ENCODE data around the gene GRB10.

DNA sequence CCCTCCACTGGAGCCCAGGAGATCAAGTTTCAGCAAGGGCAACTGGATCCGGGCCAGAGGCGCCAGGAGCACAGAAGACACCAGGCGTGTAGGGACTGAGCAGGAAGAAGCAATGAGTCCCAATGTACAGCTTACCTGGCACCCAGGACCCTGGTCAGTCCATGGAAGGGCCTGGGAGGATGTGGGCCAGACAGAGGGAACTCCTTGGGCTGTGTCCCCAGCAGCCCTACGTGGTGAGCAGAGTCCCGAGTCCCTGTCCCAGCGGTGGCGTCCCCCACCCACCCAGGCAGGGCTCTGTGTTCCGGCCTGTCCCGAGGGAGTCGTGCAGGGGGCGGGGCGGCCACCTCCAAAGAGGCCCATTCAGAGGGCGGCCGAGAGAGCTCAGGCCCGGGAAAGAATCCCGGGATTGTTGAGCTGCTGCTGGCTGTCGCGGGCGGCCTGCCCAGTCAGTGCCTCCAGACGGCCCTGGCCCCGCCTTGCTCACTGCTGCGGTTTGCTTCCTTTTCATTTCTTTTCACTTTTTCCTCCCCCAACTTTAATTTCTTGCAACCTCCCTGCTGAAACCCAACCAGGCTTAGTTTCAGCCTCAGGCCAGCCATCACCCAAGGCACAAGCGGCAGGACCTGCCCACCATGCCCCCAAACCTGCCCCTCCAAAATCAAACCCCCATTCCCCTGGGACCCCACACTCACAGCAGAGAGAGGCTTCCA is 253.9 kb downstream of the TNS3 start:
- PRO-cap = no peak

GRCh38 chr7:47400252-47400542 is 181.7 kb downstream of the TNS3 start:
- PRO-cap = no peak

DNA sequence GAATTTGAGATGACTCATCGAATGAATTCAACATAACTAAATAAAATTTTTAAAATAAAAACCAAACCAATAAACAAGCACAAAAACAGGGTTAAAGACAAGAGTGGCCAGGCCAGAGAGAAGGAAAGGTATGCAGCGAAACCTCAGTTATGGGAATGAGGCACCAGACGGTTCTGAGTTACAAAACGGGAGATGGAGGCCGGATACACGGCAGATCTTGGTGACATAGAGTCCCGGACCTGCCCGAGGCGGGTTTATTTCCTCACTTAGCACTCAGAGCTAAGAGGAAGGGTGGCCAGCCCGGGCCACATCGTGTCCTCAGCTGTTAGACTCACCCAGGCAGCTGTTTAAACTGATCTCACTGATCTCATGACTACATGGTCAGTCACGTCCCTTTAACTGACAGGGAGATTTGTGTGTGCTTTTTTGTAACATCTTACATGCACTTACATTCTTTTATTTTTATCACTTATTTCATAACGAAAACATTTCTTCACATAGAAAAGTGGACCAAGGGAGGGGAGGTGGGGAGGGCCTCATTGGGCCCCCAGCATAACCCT is 128.3 kb downstream of the TNS3 start:
- PRO-cap = no peak

DNA sequence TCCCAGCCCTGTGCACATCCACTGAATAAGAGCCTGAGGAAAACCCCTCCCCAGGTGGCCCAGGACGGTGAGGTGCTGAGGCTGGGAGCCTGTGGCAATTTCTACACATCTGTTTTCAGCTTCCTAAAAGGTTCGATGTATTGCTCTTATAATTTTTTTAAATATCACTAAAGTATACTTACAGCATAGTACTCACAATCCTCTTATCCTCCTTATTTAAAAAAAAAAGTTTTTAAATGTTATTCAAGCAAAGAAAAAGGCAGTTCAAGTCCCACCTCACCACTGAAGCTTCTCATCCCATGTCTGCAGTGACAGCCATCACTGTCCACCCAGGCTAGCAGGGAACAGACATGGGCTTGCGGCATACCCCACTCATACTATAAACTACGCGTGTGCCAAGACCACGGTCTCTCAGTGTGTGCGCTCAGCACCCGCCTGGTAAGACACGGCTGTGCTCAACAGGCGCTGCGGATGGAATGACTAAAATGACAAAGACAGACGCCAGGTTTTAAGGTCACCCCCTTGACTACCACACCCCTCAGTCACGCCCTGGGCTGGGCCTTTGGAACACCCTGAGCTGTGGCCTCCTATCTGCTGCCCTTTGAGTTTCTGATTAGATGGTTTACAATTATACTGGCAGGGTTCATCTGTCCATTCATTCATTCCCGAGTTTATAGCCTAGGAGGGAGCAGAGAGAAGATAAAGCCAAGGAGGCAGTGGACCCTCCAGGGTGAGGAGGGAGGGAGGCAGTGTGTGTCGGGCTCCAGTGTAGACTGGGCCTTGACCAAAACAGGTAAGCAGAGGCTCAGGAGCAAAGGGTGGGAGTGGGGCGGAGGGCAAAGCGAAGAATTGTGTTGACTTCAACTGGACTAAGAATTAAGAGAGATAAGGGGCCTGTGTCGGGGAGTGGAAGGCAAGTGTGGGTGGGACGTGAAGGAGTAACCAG is 35.2 kb downstream of the TNS3 start:
- PRO-cap = bidirectional peak, plus-strand start at position 728 of the sequence, minus-strand start at position 473 of the sequence

DNA sequence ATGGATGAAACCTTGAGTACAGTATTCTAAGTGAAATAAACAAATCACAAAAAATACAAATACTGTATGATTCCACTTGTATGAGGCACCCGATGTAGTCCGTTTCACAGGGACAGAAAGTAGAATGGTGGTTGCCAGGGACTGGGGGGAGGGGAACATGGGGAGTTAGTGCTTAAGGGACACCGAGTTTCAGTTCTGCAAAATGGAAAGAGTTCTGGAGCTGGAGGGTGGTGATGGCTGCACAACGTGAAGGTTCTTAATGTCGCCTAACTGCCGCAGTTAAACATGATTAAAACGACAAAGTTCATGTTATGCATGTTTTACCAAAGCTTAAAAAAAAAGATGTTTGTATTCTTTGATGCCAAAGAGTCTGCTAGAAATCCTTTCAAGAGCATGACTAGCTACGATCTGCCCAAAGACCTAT is 7.2 kb downstream of the TNS3 start:
- PRO-cap = no peak

- PRO-cap = no peak
Observed at GRCh38 chr7:47582832-47583154, 882 bp upstream of the TNS3 start.

- PRO-cap = no peak
Observed at GRCh38 chr7:47611027-47611597, 29.2 kb upstream of the TNS3 start.

GRCh38 chr7:48088100-48088933 is 748 bp upstream of the UPP1 start:
- PRO-cap = unidirectional peak, plus-strand start at chr7:48088369; bidirectional peak, plus-strand start at chr7:48088649, minus-strand start at chr7:48088432; bidirectional peak, plus-strand start at chr7:48089265, minus-strand start at chr7:48088857

DNA sequence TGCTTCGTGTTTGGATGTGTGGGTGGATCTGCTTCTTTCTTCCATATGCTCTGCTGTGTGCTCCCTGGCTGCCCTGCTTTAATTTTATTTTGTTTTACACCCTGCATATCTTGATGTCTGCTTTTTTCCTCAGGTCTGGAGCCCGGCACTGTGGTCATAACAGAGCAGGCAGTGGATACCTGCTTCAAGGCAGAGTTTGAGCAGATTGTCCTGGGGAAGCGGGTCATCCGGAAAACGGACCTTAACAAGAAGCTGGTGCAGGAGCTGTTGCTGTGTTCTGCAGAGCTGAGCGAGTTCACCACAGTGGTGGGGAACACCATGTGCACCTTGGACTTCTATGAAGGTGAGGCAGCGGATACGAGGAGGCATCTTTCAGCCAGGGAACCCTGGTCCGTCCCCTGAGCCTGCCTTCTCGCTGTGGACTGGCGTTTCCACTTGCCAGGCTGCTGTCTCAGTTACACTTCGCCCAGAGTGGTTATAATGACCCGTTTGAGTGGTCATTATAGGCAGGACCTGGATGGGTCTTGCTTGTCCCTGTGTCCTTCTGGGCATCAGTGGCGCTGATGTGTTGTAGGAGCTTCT is 17.8 kb downstream of the UPP1 start:
- PRO-cap = no peak

DNA sequence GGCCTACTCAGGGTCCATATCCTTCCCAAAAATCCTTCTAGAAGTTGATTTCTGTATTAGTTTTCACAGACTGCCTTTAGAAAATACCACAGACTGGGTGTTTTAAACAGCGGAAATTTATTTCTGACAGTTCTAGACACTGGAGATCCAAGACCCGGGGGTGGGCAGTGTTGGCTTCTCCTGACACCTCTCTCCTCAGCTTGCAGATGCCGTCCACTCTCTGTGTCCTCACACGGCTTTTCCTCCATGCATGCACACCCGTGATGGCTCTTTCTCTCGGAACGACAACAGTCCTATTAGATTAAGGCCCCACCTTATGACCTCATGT is 143.0 kb upstream of the VWC2 start:
- PRO-cap = no peak

DNA sequence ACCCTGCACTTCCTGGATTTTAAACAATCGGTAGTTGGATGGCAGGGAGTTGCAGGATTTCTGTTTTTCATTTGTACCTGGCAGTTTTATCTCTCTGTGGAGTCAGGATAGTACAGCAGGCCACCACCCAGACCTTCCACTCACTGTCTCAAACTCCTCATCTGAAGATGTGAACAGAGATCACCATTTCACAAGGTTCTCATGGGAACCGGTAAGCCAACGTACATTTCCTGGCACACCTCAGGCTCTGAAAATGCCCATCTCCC is 42.2 kb upstream of the IKZF1 start:
- PRO-cap = no peak

GRCh38 chr7:50308131-50308432 is 3.6 kb downstream of the IKZF1 start:
- PRO-cap = no peak

GRCh38 chr7:50321320-50322708 is 17.3 kb downstream of the IKZF1 start:
- PRO-cap = no peak

DNA sequence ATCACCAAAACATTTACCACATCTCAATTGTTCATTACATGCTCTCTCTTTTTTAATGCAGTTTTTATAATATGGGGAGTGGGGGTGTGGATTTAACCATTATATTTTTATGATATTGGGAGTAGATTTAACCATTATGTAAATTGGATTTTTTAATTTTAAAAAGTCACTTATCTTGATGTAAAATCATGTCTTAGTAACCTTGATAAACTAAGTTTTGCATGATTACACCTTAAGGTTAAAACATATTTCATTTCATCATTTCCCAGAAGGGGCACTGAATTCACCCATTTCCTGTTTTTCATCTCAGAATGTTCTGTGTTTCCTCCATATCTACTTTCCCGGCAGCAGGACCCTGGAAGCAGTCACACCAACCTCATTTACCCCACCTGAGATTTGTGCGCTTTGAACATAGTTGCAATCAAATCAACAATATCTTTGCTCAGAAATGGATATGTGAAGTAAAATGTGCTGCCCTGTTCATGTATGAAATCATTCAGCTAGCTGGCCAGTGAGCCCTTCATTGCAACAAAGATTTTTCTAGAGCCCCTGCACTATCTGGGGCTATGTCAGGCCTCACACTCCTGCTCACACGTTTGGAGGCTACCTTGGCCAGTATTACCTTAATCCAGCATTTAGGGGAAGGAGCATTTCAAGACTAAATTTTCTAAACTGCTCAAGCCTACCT is 46.7 kb downstream of the IKZF1 start:
- PRO-cap = no peak

DNA sequence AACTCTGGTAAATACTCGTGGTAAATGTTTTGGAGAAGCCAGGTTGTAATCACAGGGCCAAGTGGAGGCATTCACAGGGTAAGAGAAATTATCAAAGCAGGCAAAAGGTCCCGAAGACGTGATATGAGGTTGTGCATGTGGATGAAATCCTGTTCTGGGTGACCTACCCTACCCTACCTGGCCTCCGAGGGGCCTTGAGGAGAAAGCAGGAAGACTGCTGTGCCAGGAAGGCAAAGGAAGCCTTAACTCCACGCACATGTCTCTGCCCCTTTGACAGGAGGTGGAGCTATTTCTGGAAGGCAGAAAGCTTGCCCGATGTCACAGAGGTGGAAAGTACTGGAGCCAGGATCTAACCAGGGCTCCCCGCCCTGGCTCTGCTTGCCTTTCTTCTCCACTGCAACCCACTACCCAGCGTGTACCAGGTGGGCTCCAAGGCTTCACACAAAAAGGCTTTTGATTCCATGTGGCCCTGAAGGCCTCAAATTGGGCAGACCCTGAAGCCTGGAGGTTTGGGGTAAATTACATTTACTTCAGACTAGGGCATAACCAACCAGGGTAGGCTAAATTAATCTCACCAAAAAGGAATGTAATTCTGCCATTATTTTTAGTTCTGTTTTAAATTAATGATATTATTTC is 66.5 kb upstream of the DDC start:
- PRO-cap = no peak

GRCh38 chr7:50673559-50674258 is 108.5 kb upstream of the DDC start:
- PRO-cap = no peak

DNA sequence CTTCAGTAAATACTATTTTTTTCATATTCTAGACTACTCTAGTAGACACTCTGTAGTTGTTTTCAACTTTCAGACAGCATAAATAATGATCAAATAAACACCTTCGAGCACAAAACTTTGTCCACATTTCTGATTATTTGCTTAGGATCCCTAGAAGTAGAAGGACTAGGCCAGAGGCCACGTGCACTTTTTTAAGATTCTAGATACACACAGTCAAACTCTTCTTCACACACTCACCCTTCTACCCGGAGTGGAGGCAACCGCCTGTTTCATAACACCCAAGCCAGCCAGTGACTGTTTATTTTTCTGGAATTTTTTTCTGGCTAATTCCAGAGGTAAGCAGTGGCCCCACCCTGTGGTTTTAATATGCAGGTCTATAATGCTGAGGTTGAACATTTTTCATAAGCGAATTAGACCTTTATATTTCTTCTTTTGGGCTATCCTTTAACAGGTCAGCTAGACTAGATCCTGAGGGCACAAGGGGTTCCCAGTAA is 76.4 kb downstream of the GRB10 start:
- PRO-cap = no peak

GRCh38 chr7:50782372-50783346 is at the start of gene GRB10:
Gene GRB10, minus strand, starts transcription at chr7:50782896.
- PRO-cap = unidirectional peak, minus-strand start at chr7:50782887

- PRO-cap = no peak
Observed at GRCh38 chr7:51254437-51254932, 62.1 kb downstream of the COBL start.

GRCh38 chr7:52273639-52274171 is 761.7 kb upstream of the POM121L12 start:
- PRO-cap = no peak

Measured in duodenum (tissue), 1 donor.